A673 (cell line): ENCODE data around the gene MNT.

DNA sequence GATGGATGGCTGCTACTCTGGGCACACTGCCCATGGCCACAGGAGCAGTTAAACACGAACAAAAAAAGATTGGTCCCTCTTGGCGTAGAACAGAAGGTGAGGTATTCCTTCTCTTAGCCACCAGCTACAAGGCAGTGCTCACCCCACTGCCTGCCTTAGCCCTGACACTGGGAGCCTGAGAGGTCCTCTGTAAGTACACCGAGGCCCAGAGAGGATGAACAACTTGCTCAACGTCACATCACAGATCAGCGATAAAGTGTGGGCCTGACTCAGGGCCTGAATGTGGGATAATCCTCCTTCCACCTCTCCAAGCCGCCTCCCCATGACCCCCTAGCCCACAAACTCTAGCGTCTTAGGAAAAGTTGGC is 2.3 kb upstream of the DPH1 start:
- PRO-cap = no peak

DNA sequence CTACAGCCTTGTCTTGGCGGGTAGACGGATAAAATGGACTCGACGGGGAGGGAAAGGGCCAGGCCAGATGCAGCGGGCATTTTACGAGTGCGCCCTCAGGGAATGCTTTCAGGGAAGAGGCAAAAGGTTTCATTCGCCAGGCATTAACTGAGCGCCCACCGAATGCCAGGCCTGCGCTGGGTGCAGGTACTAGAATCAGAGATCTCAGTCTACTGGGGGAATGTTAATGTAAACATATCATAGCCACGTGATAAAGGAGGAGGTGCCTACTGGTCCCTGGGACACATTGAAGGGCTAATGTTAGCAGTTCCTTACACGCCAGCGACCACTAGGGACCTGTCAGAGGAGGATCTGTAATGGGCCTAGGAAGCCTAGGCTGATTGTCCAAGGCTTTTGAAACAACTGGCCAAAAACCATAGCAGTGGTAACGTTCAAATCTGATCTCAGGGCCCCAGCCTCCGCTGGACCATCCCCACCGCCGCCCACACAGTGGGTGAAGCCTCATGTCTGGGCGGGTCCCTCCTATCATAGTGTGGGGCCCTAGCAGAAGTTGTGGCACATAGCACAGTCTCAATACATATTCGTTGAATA is 609 bp downstream of the DPH1 start:
- PRO-cap = bidirectional peak, plus-strand start at position 306 of the sequence, minus-strand start at position 201 of the sequence

- PRO-cap = no peak
Observed at GRCh38 chr17:2055277-2055620, 346 bp downstream of the HIC1 start.

- PRO-cap = no peak
Observed at GRCh38 chr17:2062406-2063103, 7.7 kb downstream of the HIC1 start.

- PRO-cap = no peak
Observed at GRCh38 chr17:2091034-2091483, 36.2 kb downstream of the HIC1 start.

DNA sequence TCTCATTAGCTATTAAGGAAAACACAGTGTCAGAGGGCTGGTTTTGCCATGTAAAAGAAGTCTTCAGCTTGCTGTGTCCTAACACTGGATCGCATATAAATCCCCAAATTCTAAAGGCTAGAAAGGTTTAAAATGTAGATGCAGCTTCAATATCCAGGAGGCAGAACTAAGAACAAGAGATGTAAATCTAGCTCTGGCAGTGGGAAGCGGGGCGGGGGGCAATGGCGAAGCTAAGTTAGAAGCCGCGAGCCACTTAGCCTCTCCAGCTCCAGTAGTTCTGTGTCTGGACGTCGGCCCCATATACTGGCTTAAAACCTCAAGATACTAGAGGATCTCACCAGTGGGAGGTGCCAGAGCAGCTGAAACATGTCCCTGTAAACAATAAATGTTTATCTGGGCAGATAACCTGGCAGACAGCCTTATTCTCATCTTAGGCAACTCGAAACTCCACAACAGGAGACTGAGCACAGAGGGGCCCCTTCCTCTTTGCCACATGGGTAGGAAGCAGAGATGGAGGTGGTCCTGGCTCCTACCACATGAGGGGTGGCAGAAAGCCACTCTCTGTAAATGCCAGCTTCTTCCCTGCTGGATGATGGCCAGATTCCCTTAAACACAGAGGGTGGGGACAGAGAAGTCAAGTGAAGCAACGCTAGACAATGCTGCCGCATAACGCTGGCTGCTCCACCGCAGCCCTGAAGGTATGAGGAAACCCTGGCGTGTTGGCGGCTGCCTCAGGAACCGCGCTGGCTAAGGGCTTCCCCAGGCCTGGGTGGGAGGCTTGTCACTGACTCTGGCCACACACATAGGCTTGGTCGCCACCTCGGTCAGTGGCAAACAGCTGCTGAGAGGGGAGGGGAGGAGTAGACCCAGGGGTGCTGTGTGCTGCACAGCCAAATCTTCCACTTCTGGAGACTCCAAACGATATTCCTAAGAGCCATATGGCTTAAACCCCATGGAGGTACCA is 67.8 kb downstream of the HIC1 start:
- PRO-cap = no peak

DNA sequence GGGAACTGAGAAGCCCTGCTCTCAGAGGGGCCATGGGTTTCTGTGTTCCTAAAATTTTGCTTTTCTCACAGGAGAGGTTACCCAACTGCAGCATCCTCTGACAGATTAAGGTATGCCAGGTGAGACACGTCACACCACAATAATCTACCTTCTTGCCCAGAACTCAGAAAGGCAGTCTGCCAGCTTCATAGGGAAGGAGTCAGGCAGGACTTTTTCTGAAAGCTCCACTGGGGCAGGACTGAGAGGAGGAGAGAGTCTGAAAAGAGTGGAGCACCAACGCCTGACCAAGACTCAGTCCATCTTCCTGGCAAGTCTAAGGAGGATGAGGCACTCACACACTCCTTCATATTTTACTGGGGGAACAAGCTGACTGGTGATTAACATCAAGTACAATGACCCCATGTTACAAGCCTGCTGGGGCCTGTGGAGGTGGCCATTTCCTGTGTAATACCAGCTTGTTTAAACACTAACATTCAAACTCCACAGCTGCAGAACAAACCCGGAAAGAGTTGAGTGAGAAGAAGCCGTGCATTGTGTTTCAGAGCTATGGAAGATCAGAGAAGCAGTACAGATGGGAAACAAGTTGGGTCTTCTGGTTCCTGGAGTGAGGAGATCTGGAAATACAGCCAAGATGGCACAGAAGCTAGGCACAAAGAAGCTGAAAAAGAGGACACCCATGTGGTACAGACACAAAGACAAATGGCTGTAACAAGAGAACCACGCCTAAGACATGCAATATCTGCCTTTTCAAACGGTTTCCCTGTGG is 122.4 kb downstream of the HIC1 start:
- PRO-cap = no peak

DNA sequence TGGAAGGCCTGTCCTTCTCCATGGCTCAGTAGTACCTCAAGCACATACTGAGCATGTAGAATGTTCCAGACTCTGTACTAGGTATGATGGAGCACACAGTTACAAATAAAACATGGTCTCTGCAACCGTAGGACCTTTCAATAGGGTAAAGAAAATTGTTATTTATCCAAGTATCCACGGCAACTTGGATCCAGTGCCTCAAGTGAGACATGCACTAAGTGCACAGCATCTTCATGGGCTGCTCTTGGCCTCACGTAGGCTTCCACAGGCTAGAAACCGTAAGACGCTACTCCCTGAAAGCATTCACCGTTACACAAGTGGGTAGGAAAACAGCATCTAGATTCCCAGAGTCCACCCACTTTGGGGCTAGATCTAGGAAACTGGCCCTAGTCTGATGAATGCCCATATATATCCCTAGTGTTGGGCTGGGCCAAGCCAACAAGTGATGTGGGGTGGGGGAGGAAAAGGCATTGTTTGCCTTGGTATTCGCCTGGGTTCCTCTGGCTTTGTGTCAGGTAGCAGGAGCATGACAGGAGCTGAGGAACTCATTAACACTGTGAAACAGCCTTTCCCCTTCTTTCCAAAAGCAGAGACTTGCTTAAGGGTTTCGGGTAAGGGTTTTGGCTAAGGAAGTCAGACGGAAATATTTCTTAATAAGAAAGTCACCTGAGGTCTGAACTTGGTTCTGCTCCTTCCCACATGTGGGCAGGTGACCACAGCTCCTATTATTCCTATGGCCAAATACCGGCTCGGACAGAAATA is 112.4 kb downstream of the SMG6 start:
- PRO-cap = no peak

GRCh38 chr17:2266413-2267195 is 37.0 kb downstream of the SMG6 start:
- PRO-cap = no peak

GRCh38 chr17:2329034-2329687 is 7.1 kb downstream of the TSR1 start:
- PRO-cap = no peak

DNA sequence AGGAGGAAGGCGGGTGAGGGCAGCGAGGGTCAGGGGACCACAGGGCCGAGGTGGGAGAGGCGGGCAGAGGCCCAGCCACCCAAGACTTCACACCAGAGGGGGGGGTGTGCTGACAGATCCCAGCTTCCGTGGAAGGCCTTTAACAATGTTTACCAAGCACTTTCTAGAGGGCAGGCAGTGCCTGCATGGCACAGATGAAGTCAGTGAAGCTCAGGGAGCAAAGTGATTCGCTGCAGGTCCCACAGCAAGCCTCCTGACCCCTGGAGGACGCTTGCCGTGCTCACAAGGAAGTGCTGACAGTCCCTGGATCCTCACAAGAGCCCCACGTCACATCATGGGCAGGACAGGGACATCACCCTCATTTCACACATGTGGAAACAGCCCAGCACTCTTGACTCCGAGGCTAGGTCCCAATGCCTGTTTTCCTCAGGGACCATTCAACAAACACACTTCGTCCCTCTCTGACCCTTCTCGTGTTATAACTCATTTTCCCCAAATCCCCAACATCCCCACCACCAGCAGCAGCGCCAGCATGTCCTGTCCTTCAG is 5.0 kb downstream of the MNT start:
- PRO-cap = no peak

- PRO-cap = bidirectional peak, plus-strand start at chr17:2400670, minus-strand start at chr17:2400651; bidirectional peak, plus-strand start at chr17:2401339, minus-strand start at chr17:2401060
Observed at GRCh38 chr17:2400513-2401458, at the start of gene MNT. Gene MNT, minus strand, starts transcription at chr17:2401060.

GRCh38 chr17:2602104-2602492 is 8.6 kb downstream of the PAFAH1B1 start:
- PRO-cap = no peak

- PRO-cap = no peak
Observed at GRCh38 chr17:2606975-2607631, 13.6 kb downstream of the PAFAH1B1 start.

DNA sequence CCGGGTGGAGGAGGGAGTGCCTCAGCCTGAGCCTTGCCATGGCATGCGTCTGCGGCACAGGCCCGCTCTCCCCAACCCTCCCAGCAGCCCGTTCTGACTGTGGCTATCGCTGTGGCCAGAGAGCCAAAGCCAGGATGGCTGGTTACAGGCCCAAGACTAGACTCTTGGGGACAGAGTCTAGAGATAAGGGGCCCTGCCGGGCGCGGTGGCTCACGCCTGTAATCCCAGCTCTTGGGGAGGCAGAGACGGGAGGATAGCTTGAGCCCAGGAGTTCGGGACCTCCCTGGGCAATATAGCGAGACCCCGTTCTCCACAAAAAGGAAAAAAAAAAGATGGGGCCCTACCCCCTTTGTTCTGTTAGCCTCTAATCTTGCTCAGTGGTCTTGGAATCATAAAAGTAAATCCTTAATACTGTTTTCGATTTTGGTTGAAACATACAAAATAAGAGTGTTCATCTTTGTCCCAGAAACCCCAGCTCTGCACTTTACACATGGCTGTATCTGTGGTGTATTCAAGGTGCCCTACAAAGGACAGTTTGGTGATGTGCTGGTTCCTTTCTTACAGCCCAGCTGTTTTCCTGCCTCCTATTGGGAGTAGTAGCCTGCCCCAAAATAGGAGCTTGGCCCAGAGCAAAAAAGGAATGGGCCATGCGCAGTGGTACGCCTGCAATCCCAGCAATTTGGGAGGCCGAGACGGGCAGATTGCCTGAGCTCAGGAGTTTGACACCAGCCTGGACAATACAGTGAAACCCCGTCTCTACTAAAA is 25.6 kb downstream of the CLUH start:
- PRO-cap = no peak

DNA sequence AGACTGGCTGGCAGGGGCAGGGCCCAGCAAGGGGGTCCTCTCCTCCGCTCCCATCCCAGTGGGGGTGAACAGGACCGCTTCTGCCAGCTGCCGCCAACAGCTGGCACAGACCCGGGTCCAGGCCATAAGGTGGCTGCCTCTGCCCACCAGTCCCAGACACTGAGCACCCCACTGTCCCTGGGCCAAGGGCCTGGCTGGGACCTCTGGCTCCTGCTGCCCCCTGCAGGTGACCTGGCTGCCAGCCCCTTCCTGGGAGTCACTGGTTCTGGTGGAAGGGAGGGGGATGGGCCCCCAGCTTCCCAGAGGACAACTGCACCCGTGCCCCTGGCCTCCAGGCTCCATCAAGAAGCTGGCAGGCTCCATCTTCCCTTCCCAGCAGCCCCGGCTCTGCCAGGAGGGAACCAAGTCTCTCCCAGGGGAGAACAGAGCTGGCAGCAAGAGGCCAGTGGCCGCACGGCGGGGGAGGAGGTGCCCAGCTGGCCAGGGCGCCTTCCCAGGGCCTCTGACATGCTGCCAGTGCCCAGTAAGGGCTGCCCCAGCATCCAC is 3.9 kb downstream of the CLUH start:
- PRO-cap = no peak

DNA sequence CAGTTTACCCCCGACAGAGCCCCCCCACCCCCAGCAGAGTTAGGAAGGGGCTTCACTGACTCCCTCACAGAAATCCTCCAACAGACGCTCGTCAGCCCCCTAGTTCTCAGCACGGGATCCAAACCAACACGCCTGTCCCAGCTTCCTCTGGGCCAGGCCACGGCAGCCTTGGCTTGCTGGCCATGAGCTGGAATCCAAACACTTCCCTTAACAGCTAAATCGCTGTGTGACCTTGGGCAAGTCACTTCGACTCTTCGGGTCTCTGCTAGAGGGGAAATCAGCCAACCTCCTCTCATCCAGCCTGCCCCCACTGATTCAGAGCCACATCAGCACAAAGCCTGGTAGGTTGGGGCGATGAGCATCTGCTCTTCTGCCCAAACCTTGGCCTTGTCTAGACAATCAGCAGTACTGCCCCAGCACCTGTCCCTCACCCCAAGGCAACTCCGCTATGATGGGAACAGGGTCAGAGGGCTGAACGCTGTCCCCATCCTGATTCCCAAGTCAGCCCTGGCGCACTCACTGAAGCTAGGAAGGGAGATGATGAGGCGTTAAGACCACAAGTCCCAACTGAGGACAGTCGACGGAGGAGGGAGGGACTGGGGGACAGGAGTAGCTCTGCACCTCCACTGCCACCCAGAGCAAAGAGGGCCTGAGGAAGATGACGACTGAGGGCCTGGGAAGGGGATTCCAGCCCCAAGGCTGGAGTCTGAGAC is 1.5 kb downstream of the CLUH start:
- PRO-cap = no peak

GRCh38 chr17:2710654-2711425 is 724 bp downstream of the CLUH start:
- PRO-cap = unidirectional peak, plus-strand start at chr17:2711069; unidirectional peak, plus-strand start at chr17:2711102; unidirectional peak, plus-strand start at chr17:2711133; bidirectional peak, plus-strand start at chr17:2711336, minus-strand start at chr17:2711279

GRCh38 chr17:2737005-2737316 is 12.5 kb downstream of the CCDC92B start:
- PRO-cap = no peak

- PRO-cap = no peak
Observed at GRCh38 chr17:2967362-2968051, 95.9 kb downstream of the OR1D5 start.